Measurements from ENCODE around the genes OR1Q1, OR5C1 and RABGAP1.

DNA sequence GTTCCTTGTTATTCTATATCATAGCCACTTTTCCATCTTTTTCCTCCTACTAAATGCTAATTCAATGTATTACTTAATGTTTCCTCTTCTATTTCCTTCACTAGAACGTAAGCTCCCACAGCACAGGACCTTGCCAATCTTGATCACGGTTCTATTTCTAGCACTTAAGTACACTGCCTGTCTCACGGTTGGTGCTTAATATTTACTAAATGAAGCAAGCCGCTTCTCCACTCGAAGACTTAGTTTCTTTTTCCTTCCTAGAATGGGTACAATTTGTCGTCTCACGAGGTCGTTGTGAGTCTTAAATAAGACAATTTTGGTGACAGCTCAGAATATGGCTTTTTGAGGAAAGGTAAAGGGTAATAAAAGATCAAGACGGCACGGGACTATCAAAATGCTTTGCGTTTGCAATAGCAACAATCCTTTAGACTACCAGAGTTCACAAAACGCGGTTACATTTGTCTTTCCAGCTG lies 656 bp downstream of the RBM18 start:
- PRO-cap = no peak
- RRBS, 2 experiments = no CpG with 5 or more reads among the region's 13 CpGs

- PRO-cap = no peak
- RRBS, 2 experiments = no CpG with 5 or more reads among the region's 4 CpGs
These were observed 23.5 kb downstream of the PTGS1 start for GRCh38 chr9:122394213-122394757.

- PRO-cap = no peak
- RRBS, 2 experiments = no CpG with 5 or more reads among the region's 4 CpGs
These were observed at the start of gene OR1Q1 for GRCh38 chr9:122614379-122615018. Gene OR1Q1, plus strand, starts transcription at chr9:122614738.

DNA sequence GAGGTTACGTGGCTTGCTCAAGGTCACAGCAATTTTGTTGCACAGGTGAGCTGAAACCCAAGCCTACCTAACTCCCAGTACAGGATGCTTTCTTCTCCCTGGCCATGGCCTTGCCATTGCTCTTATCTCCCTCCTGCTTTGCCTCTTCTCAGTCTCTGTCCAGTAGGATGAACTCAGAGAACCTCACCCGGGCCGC lies at the start of gene OR5C1:
TSS of gene OR5C1 (plus strand) at position 168 of the 196 bp plus-strand sequence.
- PRO-cap = no peak
- RRBS, 2 experiments = no CpG with 5 or more reads among the region's 3 CpGs

DNA sequence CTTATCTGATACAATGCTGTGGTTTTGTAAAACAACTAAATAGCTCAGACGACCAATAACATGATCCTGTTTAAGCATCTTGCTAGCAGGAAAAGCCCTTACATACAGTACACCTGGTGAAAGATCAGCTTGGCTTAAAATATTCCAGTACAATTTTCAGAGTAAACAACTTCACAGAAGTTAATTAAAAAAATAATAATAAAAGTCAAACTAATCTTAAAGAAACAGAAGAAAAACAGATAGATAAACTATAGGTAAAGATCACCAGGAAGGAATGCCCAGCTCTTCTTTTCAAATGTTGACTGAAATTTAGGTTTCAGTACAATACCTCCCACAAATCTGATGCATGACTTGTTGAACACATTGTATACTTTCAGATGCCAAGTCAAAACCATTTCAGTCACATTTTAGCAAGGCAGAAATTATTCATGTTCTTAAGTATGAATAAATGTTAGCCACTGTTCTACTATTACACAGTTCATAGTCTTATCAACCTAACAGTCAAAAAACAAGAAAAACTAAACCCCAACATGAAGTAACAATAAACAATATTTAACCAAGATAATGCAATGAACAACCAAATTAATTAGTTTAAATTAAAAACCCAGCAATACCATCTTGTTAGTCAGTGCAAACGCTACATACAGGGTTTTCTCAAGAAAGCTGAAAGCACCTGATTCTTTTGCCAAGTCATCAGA lies 19.8 kb upstream of the PDCL start:
- PRO-cap = no peak
- RRBS, 2 experiments = no CpG with 5 or more reads among the region's 2 CpGs

DNA sequence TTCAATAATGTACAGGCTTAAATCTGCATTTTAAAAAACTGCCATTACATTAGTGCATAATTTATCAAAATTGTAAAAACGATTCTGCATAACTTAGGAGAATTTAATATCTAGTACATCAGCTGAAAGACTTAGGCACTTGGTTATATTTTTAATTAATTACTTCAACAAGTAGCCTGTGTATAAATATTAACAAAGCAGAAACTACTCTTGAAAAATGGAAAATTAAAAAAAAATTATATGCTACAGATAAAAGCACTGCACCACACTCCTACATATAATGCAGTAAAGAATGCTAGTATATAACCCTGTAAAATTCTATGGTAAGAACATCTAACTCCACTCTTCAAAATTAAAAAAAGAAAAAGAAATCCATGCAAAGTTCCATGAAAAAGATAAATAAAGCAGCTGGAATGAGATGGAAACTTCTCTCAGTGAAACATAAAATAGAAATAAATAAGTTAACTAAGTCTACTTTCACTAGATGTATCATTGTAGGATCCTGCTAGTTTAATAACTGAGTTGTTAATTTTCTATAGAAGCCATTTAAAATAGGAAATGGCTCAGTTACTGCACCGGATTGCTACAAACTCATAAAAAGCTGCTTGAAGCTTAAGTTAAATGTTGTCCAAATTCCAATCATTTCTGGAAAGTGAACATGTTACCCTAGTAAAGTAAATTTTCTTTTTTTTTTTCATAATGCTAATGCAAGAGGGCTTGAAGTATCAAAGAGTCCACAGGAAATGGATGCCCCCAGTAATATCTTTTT lies 20.6 kb upstream of the PDCL start:
- PRO-cap = no peak
- RRBS, 2 experiments = no CpG with 5 or more reads among the region's 2 CpGs

GRCh38 chr9:122910920-122911436 lies 2.1 kb downstream of the ZBTB6 start:
- PRO-cap = no peak
- RRBS, 2 experiments = no CpG with 5 or more reads among the region's 8 CpGs

DNA sequence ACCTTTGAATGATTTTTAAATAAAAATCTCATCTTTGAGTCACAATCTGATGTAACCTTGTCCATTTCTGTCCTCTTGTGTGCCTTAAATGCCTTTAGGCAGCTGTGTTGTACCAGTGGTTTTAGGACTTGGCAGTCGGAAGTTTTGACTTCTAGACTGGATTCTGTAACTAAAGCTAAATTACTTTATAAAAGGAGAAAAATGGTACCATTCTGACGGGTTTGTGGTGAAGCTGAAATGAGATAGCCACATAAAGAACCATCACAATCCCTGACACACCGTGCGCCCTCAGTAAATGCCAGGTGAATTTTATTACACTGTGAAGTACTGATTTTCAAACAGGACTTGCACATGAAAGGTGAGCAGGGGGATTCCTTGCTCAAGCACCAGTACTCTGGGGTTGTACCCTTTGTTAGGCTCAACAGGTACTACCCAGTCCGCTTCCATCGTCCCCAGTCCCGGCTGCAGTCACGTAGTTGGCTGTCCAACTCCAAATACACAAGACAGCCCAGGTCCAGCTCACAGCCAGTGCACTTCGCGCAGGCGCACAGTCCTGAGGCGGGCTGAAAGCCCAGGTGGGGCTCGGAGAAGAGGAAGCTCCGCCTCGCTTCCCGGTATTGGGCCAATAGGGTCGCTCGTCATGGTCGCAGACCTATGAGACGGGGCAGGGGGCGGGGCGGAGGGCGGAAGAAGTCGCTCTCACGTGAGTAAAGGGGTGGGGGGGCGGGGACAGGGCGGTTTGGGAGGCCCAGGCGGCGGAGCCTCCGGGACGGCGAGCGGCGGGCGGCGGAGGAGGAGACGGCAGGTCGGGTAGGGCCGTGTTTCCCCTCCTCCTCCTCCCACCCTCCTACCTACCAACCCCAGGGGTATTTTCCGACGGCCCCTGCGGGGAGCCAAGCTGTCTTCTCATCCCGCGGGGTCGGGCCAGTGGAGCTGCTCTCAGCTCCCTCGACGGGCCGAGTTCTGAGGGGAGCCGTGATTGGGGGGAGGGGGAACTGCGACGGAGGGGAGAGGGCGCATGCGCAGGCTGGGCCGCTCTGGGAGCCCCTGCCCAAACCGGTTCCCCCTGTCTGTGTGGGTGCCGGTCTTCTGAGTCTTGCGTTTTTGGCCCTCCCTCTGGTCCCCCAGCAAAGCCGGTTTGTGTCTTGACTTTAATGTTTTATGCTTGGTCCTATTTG lies at the start of gene RABGAP1:
TSS of gene RABGAP1 (plus strand) at position 737 of the 1,178 bp plus-strand sequence.
- PRO-cap = bidirectional peak, plus-strand start at position 737 of the sequence, minus-strand start at position 496 of the sequence; bidirectional peak, plus-strand start at position 909 of the sequence, minus-strand start at position 965 of the sequence
- RRBS, 2 experiments = 4% methylated on average over 3 of the region's 58 CpGs; no CpG with 5 or more reads in 1 of the 2 experiments

- PRO-cap = no peak
- RRBS, 2 experiments = no CpG with 5 or more reads among the region's 15 CpGs
These were observed 874 bp downstream of the RABGAP1 start for GRCh38 chr9:122941620-122942168.

GRCh38 chr9:122954110-122954596 lies 13.3 kb downstream of the RABGAP1 start:
- PRO-cap = no peak

DNA sequence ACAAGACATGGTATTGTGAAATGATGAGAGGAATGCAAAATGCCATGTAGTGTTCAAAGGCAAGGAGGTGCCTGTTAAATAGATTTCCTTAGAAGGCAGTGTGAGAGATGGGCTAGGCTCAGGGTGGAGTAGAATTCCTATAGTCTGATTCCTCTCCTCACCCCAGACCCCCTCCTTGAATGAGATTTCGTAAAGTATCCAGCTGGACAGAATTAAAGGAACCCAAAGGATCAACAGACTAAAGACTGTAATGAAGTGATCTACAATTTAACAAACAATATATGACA lies 11.2 kb downstream of the GPR21 start:
- PRO-cap = no peak
- RRBS, 2 experiments = no CpG with 5 or more reads among the region's 1 CpG

DNA sequence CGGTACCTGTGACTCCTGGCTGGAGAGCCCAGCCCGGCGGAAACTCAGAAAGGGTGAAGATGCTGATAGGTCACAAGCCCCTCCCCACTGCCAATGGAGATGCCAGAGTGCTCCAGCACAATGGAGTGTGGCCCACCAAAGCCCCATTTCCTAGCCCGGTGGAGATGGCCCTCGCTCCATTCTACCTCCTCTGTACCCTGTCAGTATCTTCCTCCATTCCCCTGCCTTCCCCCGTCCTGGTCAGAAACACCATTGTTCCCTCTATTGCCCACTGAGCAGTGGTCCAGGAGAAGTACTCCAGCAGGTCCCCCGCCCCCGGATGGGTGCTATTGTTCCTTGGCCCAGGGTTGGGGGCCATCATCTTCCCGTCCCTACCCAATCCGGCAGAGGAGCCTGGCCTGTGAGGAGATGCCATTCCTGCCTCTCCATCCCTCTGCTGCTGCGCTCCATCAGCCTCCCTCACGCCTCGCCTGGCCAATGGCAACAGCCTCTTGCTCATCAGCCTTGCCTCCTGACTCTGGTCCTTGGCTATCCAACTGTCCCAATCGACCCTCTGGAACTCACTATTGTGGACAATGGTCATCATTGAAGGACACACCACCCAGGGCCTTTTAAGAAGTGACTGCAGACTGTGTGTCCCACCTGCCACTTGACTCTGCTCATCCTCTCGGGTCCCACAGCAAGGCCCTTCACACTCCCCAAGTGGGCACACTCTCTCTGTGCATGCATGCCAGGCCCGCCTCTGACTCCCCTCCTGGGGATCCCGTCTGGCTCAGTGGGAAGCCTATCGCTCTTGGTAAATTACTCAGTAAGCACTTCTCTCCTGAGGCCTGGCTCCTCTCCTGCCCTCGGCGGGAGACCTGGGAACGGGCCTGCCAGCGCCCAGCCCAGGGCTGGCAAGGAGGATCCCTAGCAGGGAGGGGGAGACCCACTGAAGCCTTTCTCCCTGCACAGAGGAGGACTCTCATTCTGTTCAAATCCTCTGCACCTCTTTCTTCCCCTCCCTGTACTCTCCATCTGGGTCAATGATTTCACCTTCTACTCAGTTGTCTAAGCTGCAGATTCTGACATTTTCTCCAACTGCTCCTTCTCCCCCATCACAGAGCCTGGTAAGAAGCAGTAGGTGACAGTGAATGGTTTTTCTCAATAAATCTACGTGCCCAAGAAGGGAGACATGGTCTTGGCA lies 81.4 kb downstream of the GPR21 start:
- PRO-cap = no peak
- RRBS, 2 experiments = 96 to 97% methylated on average over 3 of the region's 23 CpGs

GRCh38 chr9:123131364-123132131 lies 98.1 kb downstream of the GPR21 start:
- PRO-cap = no peak
- RRBS, 2 experiments = no CpG with 5 or more reads among the region's 2 CpGs

- PRO-cap = no peak
- RRBS, 2 experiments = no CpG with 5 or more reads among the region's 8 CpGs
These were observed 36.6 kb downstream of the STRBP start for GRCh38 chr9:123231569-123232320.

DNA sequence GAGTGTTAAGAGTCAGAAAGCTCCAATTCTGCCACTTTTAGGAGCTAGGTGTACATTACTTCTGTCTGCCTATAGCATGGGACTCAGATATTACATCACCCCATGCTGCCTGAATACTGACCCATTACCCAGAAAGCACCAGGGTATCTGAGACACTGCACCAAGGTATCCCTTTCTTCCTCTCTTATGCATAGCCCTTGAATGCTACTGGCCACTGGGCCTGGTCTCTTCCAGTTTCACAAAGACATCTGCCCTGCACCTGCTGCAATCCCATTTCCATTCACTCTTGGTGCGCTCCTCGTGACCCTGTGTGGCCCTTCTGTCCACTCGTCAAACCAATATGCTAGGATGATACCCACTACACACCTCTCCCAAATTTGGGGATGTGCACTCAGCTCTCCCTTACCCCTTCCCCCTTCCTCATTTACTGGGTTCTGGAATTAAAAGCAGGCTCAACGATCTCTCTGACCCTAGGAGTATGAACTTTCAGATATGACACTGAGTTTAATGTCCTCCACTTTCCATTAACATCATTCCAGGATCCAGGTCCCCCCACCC lies 2.4 kb downstream of the STRBP start:
- PRO-cap = no peak
- RRBS, 2 experiments = no CpG with 5 or more reads among the region's 4 CpGs

- PRO-cap = no peak
- RRBS, 2 experiments = no CpG with 5 or more reads among the region's 10 CpGs
These were observed 29.4 kb upstream of the CRB2 start for GRCh38 chr9:123326461-123327058.

DNA sequence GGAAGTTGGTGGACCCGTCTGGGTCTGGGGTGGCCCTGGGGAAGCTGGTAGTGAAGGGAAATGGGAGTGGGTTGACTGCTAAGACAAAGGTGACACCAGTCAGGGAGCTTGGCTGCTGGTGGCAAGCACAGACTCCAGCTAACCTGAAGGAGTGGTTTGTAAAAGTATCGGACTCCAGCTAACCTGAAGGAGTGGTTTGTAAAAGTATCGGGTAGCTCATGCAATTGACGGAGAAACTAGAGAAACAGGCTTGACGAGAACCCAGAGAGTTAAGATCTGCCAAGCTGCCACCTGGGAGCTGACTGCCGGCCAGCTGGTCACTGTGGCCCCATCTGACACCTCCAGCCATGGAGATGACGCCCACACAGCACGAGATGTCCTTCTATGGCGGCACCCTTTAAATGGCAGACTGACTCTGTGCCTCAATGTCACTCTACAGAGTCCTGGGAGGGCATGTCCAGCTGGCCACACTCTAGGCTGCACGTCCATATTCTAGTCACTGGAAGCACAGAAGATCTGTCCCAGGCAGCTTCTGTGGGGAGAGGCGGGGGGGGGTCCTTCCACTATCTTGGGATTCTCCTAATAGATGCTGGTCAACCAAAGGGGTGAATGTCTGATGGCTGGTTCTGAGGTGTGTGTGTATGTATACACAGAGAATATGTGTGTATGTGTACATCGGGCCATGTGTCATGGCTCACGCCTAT lies 28.2 kb upstream of the CRB2 start:
- PRO-cap = no peak
- RRBS, 2 experiments = no CpG with 5 or more reads among the region's 13 CpGs

DNA sequence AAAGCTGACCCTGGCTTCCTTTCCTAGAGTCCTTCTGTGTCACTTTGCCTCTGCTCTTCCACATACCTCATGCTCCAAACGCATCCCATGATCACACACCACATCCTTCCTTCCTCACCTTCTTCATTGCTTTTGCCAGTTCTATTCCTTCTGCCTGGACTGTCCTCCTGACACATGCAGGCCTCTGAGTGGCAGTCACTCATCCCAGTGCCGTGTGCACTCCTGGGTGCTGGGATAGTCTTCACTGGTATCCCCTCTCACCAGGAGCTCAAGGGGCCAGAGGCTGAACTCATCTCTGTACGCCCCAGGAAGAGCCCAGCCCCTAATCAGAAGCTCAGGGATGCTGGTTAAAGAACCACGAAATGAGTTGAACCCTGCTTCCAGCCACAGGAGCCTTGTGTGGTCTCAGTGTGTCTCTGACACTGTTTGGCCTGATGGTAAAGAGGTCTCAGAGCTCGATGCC lies 105.1 kb downstream of the CRB2 start:
- PRO-cap = no peak
- RRBS, 2 experiments = no CpG with 5 or more reads among the region's 5 CpGs

DNA sequence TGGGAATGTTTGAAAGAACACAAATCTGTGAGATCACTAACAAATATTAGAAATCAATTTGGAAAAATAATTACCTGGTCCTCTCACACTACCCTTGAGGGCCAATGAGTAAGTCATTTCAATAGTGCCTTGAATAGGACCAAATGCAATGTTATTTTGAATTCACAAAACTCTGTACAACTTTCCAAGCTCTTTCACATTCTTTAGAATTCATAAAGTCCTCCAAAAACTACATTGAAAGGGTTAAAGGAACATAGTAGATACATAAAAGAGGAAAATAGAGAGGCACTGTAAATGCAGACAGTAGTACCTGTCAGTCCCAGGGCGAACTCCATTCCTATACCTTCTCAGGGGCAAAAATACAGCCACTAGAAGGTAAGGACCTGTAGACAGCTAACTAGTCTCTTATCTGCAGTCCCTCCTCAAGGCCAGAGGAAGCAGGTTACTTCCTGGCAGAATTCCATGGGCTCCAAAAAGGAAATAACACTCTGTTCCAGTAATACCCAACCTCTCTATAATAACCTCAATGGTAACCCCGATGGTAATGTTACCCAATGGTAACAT lies 113.3 kb downstream of the DENND1A start:
- PRO-cap = no peak
- RRBS, 2 experiments = no CpG with 5 or more reads among the region's 2 CpGs

DNA sequence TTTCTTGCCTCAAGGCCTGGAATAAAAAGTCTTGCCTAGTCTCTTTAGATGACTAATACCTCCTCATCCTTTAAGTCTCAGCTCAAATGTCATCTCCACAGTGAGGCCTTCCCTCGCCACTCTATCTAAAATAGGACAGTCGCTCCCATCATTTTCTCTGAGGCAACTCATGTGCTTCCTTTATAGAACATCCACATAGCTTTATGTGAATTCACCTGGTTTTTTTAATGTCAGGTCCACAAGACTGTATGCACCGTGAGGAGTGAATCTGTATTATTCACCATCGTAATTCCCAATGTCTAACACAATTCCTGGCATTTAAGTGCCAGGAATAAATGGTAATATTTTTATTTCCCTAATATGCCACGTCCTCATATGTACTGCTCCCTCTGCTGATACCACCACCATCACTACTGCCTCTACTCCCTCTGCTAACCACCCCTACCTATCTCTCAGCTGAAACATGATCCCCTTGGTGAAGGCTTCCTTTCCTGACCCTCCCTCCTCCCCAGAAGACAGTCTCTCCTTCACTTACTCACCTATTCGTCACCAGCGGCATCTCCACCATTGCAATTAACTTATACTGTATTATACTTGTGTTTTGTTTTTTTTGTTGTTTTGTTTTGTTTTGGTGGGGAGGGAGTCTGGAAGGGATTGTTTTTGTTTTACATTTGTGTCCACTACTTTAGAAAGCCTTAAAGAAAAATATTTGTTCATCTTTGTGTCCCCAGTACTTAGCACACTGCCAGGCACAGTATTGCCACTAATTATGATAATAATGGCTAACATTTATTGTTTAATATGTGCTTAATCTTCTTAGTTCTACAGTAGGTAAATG lies 4.8 kb downstream of the DENND1A start:
- PRO-cap = no peak
- RRBS, 2 experiments = no CpG with 5 or more reads among the region's 7 CpGs